ENCODE measurements around the genes LYZL4 and CCDC13.

DNA sequence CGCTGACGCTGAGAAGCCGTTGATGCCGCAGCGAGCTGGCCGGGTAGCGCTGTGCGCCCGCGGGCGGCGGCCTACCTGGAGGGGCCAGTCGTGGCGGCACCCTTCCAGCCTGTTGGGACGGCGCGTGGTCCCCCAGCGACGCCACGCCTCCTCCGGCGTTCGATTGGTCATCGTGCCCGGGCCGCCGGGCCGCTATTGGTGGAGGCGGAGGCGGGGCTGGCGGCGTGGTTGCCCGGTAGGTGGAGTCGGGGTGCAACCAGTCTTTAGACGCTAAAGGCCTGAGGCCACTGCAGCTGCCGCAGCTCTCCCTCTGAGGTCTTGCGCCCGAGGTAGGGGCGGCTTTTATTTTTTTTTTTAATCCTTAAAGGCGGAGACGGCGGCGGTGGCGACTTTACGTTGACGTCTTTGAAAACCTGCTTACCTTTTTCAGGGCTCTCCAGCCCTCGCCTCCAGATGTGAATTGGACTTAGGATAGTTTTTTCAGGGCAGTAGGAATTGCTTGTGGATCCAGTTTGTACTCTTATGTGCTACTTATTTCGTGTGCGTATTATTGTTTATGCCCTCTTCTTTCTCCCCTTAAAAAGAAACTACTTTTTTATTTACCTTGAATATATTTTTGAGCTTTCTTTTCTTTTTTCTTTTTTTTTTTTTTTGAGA, 1.1 kb downstream of the SLC25A38 start:
- PRO-cap, result bidirectional peak, plus-strand start at position 266 of the sequence, minus-strand start at position 114 of the sequence
- RAMPAGE, long total RNA, 4 experiments, result start-site peak on the minus strand in 1 of 4 experiments, centred at position 130 of the sequence, 10 reads per replicate

GRCh38 chr3:39751778-39752600, 57.4 kb upstream of the MYRIP start:
- PRO-cap, result no peak
- RAMPAGE, long total RNA, 4 experiments, result no peak in any of the 4 experiments

DNA sequence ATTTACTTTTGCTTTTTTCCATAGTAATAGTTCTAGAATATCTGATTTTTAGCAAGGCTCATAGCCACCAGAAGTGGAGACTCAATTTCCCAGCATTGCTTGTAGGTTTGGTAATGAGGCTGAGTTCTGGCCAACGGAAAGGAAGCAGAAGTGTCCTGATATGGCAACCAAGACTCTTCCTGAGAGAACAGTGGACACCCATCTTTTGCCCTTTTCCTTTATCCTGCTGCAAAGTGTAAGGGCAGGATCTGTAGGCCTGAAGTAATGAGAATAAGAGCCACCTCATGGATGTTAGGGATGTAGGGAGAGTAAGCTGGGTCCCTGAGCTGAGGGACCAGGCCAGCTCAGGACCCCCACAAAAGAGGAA, 13.0 kb upstream of the RPL14 start:
- PRO-cap, result no peak
- RAMPAGE, long total RNA, 4 experiments, result no peak in any of the 4 experiments

DNA sequence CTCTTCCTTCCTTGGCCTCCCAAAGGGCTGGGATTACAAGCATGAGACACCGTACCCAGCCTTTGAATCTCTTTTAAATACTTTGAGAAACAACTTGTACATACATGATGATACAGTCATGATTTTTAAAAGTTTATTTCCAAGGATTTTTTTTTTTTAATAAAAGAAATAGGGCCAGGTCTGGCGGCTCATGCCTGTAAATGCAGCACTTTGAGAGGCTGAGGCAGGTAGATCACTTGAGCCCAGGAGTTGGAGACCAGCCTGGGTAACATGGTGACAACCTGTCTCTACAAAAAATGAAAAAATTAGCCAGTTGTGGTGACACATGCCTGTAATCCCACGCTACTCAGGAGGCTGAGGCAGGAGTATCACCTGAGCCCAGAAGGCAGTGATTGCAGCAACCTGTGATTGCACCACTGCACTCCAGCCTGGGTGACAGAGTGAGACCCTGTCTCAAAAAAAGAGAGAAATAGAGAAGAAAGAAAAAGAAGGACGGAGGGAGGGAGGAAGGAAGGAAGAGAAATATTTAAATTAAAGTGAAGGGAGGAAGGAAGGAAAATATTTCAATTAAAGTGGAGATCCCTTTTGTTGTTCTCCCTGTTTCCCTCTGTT, 17.6 kb downstream of the ZNF621 start:
- PRO-cap, result no peak
- RAMPAGE, long total RNA, 4 experiments, result no peak in any of the 4 experiments

DNA sequence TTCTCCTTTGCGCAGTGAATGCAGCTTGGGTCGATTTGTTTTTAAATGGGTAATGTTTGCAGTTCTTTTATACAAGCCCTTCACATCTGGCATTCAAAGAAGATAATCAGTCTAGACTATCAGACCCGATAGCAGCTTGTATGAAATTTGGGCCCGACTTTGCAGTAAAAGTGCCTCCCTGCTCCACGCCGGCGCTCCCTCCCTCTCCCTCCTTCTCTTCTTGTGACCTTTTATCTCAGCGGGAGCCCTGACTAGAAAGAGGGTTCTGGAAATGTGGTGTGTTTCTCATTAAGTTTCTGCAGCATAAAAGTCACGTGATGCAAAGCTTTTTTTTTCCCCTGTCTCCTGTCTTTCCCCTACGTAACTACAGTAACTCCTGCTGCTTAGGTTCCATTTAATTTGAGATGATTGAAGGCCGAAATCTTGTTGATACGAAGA, 60.1 kb downstream of the ZNF621 start:
- PRO-cap, result no peak
- RAMPAGE, long total RNA, 4 experiments, result no peak in any of the 4 experiments

- PRO-cap, result no peak
- RAMPAGE, long total RNA, 4 experiments, result no peak in any of the 4 experiments
These were observed 223.6 kb upstream of the CTNNB1 start for GRCh38 chr3:40975439-40976421.

DNA sequence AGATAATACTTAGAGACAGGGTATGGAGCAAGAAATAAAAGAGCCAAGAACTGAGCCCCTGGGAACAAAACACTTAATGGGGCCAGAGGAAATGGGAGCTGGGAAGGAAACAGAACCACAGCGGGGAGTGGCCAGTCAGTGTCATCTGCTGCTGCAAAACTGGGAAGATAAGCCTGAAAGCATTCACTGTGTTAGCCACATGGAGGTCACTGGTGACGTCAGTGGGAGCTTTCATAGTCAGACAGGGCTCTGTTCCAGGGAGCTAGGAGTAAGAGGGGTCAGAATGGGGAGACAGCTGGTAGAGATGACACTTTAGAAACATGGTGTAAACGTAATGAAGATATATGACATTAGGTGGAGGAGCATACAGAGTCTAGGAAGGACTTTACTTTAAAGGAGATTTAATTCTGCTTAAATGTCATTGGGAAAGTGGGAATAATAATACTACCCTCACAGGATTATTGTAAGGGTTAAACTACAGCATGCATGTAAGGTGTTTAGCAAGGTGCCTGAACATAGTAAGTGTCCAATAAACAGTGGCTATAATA, 172.7 kb upstream of the CTNNB1 start:
- PRO-cap, result no peak
- RAMPAGE, long total RNA, 4 experiments, result no peak in any of the 4 experiments

DNA sequence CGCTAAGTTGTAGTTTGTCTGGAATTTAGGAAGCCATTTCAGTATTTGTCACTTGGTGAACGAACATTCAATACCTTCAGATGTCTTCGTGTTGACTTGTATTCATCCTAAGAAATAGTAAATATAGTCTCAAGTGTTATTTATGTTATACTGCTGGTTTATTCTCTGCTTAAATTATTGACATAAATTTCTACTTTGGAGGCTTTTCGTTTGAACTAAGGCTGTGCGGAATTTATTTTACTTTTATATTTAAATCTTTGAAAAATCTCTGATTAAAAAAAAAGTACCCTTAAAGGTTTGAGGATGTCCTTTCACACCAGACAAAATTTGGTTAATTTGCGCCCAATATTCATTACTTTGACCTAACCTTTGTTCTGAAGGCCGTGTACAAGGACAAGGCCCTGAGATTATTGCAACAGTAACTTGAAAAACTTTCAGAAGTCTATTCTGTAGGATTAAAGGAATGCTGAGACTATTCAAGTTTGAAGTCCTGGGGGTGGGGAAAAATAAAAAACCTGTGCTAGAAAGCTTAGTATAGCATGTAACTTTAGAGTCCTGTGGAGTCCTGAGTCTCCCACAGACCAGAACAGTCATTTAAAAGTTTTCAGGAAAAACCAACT, 1.9 kb downstream of the CTNNB1 start:
- PRO-cap, result no peak
- RAMPAGE, long total RNA, 4 experiments, result start-site peak on the plus strand in 1 of 4 experiments, centred at position 379 of the sequence, 22 reads per replicate

DNA sequence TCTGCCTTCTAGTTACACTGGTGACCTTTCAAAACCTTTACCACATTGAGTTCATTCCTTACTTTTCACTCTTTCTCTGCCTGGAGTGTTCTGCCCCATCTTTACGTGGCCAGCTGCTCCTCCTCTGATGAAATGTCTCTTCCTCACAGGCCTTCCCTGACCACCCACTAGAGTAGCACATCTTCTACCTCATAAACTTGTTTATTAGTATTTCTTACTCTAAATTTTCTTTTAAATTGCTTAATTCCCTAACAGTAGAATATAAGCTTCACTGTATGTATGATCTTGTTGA, 17.7 kb downstream of the CTNNB1 start:
- PRO-cap, result no peak
- RAMPAGE, long total RNA, 4 experiments, result no peak in any of the 4 experiments

DNA sequence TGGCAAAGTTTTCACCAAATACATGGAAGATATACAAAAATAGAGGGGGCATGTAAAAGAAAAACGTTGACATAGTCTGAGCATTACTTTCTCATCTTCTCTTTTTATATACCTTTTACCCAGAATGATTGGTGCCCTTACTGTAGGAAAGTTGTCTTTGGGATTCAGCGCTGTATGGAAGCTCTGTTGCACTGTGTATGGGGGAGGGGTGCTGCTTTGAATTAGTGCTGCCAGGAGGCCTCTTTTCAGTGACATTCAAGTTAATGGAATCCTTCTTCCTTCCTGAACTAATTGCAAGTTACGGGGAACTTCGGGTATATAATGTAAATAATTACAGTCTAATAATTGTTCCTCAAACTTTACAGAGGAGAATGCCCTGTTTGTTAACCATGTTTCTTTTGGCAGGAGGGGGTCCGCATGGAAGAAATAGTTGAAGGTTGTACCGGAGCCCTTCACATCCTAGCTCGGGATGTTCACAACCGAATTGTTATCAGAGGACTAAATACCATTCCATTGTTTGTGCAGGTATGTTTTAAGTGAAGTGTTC, 36.1 kb downstream of the CTNNB1 start:
- PRO-cap, result no peak
- RAMPAGE, long total RNA, 4 experiments, result no peak in any of the 4 experiments

DNA sequence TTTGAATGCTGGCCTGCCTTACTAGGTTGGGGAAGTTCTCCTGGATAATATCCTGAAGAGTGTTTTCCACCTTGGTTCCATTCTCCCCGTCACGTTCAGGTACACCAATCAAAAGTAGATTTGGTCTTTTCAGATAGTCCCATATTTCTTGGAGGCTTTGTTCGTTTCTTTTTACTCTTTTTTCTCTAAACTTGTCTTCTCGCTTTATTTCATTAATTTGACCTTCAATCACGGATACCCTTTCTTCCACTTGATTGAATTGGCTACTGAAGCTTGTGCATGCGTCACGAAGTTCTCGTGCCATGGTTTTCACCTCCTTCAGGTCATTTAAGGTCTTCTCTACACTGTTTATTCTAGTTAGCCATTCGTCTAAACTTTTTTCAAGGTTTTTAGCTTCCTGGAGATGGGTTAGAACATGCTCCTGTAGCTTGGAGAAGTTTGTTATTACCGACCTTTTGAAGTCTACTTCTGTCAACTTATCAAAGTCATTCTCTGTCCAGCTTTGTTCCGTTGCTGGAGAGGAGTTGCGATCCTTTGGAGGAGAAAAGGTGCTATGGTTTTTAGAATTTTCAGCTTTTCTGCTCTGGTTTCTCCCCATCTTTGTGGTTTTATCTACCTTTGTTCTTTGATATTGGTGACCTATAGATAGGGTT, 364.2 kb downstream of the CTNNB1 start:
- PRO-cap, result no peak
- RAMPAGE, long total RNA, 4 experiments, result no peak in any of the 4 experiments

DNA sequence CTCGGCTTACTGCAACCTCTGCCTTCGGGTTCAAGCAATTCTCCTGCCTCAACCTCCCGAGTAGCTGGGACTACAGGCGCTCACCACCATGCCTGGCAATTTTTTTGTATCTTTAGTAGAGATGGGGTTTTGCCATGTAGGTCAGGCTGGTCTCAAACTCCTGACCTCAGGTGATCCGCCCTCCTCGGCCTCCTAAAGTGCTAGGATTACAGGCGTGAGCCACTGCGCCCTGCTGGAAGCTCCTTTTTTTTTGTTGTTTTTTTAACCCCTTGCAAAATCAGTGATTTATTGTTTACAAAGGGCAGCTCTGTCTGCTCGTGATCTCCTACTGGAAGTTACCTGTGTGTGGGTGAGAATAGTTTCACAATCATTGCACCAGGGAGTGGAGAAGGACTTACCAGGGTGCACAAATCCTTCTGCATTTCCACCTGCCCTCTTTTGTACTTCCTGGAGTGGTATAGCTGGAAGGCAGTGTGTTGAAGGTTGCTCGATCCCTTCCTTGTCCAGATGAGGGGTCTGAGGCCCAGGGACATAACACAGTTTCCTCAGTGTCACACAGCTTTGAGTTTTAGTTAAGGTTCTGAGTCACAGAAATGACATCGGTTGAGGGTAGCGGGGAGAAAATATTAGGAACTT, 11.5 kb upstream of the TRAK1 start:
- PRO-cap, result no peak
- RAMPAGE, long total RNA, 4 experiments, result no peak in any of the 4 experiments

GRCh38 chr3:42410422-42410841, at the start of gene LYZL4:
TSS of gene LYZL4 (minus strand) at chr3:42410610.
- PRO-cap, result no peak
- RAMPAGE, long total RNA, 4 experiments, result no peak in any of the 4 experiments

- PRO-cap, result no peak
- RAMPAGE, long total RNA, 4 experiments, result no peak in any of the 4 experiments
These were observed 29.2 kb upstream of the VIPR1 start for GRCh38 chr3:42472926-42474017.

DNA sequence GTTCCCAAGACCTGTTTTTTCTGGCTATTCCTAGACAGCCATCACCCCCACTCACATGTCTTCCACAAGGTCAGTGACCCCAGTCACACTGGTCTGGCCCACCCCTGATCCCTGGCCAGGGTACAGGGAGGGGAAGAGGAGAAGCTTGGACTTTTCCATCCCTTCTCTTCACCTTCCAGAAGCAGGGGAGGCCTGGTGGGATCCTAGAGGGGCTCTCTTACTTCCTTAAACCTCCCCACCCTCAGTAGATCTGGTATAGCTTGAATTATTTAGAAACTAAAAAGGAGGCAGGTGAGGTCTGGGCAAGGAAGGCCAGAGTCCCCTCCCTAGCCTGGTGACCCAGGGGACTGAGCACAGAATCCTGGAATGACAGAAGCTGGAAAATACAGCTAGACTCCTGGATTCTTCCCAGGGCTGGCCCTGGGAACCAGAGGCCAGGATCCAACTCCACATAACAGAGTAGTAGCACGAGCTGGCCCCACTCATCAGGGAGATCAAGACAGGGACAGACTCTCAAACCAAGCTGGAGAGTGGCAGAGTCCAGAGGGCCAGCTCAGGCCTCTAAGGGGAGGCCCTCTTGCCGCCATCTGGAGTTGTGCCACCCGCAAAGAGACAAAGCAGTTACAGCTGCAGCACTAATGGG, 10.6 kb downstream of the VIPR1 start:
- PRO-cap, result no peak
- RAMPAGE, long total RNA, 4 experiments, result no peak in any of the 4 experiments

GRCh38 chr3:42536253-42537195, 34.1 kb downstream of the VIPR1 start:
- PRO-cap, result no peak
- RAMPAGE, long total RNA, 4 experiments, result no peak in any of the 4 experiments

DNA sequence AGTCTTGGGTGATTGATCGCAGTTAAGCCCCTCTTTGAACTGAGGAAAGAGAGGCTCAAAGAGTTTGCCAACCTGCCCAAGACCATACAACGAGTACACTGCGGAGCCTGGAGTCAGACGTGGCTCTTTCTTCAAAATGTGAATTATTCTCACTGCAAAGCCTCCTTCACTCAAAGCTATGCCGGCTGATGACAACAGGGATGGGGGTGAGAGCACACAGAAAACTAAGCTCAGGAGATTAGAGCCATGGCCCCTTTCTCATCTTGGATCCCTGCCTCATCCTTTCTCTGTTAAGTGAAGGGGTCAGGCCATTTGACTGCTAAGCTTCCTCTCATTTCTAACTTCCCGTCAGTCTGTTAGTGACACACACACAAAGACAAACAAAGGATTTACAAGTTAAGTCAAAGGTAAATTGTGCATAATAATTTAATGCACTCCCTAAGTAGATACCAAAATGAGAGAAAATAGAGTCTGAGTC, 1.1 kb downstream of the SS18L2 start:
- PRO-cap, result no peak
- RAMPAGE, long total RNA, 4 experiments, result no peak in any of the 4 experiments

- PRO-cap, result no peak
- RAMPAGE, long total RNA, 4 experiments, result no peak in any of the 4 experiments
These were observed 20.6 kb upstream of the HHATL start for GRCh38 chr3:42723162-42723708.

- PRO-cap, result no peak
- RAMPAGE, long total RNA, 4 experiments, result no peak in any of the 4 experiments
These were observed 29.5 kb upstream of the HHATL start for GRCh38 chr3:42731807-42732834.

GRCh38 chr3:42772392-42773464, at the start of gene CCDC13:
TSS of gene CCDC13 (minus strand) at chr3:42773253.
- PRO-cap, result bidirectional peak, plus-strand start at chr3:42773327, minus-strand start at chr3:42773173
- RAMPAGE, long total RNA, 4 experiments, result no peak in any of the 4 experiments

Measured in sigmoid colon (tissue), 4 donors.